Mesenchymal stem cell of Wharton's jelly (primary cell): ENCODE data around the genes SURF1, CACFD1 and MYMK.

- CAGE, long polyA plus RNA = no peak
Observed at GRCh38 chr9:133330817-133331487, 5.0 kb downstream of the SURF6 start.

DNA sequence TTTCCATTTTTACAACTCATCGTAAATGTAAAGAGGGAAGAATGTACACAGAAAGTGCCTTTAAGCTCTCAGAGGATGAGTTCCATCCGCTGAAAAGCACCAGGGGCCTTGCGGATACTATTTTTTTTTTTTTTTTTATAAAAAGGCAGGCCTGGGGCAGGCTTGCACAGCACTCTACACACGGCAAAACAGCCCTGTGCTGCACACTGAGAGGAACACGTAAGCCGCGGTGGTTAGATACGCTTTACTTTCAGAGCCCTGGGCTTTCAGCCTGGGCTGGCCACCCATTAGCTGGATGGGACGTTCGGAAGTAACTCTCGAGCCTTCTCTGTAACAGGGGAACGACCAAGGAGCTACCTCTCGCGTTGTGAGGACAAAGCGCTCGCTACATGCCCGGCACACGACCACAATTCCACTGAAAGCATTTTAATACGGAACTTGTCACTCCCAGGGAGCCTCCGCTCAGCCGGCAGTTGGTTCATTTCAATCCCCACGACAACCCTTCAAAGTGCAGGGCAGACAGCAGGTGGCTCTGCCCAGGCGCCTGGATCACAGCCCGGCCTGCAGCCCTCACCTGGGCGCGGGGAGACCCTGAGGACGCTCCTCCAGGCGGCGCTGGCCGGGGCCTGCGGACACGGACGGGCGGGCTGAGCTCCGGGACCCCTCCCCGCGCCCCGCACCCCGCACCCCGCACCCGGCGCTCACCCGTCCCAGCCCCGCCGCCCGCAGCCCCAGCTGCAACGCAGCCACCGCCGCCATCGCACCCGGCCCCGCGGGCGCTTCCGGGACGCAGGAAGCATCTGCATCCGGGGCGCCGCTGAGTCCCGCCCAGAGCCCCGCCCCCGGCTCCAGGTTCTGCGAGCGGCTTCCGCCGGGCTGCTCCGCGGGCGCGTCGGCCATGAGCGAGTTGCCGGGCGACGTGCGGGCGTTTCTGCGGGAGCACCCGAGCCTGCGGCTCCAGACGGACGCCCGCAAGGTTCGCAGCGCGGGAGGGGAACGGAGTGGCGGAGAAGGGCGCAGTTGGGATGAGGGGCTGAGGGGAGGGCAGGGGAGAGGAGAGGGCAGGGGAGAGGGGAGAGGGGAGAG lies at the start of gene SURF1:
Gene SURF1 (minus strand): TSS at position 793 of the 1,086 bp plus-strand sequence.
- CAGE, long polyA plus RNA = start-site peak on the minus strand centred at position 753 of the sequence, 86 bp wide, 2,027 and 232 reads in 2 replicates

DNA sequence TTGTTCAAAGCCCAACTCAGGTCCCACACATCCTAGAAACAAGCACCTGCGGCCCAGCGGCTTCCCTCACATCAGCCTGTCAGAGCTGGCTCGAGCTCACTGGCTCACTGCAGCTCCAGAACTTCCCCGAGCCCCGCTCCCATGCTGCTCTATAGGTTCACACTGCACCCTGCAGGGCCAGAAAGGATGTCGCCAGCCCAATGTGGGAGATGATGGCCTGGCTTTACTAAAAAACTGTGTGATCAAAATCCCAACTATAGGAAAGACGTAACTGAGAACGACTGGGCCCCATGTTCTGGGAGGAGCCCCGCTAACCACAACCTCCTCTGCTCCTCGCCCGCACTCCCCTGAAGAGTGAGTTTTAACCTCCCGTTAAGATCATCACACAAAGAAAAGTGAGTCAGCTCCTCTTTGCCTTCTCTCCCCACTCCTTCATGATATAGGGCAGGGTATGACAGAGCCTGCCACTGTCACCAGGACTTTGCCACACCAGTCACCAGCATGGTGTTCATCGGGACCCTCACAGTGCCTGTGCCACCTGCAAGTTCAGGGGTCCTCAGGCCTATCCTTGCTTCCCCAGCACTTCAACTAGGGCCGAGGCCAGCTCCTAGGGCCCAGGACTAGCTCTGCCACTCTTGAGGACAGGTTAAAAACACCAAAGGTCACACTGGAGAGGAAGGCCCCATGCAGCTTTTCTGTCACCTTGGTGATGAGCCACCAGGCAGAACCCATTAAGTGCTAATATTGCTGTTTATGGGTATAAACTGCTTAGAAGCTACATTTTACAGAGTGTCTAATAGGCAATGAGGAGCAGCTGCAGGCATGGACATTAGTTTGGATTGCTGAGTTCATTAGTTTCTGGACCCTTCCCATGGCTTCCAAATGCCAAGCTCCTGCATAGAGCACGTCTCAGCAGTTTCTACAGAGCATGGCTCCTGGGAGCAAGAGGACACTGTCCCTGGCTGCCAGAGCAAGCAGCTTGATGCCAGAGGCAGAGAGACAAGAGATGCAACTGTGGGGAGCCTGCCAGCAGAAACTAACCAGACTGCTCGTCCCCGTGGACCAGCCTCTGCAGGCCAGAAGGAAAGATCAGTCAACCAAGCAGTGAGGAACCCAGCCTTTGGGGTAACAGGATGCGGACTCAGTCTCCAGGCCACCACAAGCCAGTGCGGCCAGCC lies 4.2 kb downstream of the SURF4 start:
- CAGE, long polyA plus RNA = no peak

DNA sequence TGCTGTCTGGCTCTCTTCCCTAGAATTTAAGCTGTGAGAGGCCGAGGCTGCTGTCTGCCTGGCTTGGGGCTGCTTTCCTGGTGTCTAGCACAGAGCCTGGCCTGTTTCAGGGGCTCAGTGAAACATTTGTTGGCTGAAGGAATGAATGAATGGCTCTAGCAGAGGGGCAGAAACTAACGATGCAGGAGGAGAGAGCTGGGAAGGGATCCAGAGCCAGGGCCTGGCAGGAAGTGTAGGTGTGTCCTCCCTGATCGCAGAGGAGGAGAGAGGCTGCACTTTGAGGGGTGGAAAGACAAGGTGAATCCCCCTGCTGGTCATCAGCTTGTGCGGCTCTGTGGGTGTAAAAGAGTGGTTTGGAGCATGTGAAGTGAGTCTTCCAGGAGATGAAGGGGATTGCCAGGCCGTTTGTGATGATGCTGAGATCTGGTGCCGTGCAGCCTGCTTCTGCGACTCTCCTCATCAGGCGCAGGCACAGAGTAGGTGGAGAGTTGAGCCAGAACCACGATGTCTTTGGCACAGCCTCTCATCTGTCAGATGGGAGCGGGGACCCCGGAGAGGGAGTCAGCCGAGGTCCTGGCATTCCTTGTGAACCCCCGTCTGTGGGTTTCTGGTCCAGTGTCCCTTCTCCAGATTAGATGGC lies 544 bp upstream of the ADAMTS13 start:
- CAGE, long polyA plus RNA = no peak

DNA sequence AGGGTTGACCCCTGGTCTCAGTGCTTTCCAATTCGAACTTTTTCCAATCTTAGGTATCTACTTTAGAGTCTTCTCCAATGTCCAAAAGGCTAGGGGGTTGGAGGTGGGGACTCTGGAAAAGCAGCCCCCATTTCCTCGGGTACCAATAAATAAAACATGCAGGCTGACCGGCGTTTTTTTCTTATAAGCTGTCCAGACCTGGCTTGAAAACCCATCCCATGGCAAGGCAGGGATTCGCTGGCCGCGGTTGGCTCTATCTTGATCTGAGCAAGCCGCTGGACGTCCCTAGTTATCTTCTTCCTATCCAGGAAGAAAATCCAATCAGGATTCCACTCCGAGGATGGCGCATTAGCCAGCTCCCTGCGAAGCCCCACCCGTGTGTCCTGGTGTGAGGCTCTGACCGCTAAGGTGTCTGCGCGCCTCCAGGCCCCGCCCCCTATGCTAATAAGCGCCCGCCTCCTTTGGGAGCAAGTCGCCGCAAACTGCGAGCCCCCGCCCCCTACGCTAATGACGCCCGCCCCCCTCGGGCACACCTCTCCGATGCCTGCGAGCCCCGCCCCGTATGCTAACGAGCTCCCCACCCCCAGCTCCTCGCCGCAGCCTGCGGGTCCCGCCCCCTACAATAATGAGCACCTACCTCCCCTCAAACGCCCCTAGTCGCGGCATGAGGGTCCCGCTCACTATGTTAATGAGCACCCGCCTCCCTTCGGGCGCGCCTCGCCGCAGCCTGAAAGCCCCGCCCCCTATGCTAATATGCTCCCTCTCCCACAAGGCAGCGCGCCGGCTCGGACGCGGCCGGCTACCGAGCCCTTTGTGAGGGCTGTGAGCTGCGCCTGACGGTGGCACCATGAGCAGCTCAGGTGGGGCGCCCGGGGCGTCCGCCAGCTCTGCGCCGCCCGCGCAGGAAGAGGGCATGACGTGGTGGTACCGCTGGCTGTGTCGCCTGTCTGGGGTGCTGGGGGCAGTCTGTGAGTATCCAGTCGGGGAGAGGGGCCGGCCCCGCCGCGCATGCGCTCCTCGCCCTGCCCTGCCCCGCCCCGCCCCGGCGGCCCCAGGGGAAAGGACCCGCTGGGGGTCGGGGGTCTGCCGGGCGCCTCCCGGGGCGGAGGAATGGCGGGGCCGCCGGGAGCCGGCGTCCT lies at the start of gene CACFD1:
Gene CACFD1 (plus strand): TSS at position 759 of the 1,139 bp plus-strand sequence.
- CAGE, long polyA plus RNA = no peak

- CAGE, long polyA plus RNA = no peak
Observed at GRCh38 chr9:133478292-133478897, 504 bp downstream of the SLC2A6 start.

DNA sequence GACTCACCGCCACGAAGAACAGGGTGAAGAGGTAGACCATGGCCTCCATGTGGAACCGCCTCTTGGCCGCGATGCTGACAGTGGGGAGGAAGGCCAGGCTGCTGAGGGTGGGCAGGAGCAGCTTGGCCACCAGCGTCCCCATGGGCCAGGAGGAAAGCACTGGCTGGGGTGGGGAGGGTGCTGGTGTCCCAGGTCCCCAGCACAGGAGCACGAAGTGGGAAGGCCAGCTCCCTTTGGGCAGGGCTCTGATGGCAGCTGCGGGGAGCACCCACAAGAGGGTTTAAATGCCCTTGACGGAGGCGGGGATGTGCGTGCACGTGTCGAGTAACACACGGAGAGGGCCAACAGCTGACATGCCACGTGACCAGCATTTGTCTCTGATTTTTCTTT lies at the start of gene MYMK:
Gene MYMK (minus strand): TSS at position 257 of the 390 bp plus-strand sequence.
- CAGE, long polyA plus RNA = no peak

- CAGE, long polyA plus RNA = no peak
Observed at GRCh38 chr9:133585906-133586418, 23.2 kb downstream of the FAM163B start.

- CAGE, long polyA plus RNA = no peak
Observed at GRCh38 chr9:133588293-133588653, 20.9 kb downstream of the FAM163B start.

GRCh38 chr9:133739818-133740361 lies 1.7 kb upstream of the SARDH start:
- CAGE, long polyA plus RNA = no peak

- CAGE, long polyA plus RNA = no peak
Observed at GRCh38 chr9:133877344-133877770, 114.8 kb downstream of the VAV2 start.

DNA sequence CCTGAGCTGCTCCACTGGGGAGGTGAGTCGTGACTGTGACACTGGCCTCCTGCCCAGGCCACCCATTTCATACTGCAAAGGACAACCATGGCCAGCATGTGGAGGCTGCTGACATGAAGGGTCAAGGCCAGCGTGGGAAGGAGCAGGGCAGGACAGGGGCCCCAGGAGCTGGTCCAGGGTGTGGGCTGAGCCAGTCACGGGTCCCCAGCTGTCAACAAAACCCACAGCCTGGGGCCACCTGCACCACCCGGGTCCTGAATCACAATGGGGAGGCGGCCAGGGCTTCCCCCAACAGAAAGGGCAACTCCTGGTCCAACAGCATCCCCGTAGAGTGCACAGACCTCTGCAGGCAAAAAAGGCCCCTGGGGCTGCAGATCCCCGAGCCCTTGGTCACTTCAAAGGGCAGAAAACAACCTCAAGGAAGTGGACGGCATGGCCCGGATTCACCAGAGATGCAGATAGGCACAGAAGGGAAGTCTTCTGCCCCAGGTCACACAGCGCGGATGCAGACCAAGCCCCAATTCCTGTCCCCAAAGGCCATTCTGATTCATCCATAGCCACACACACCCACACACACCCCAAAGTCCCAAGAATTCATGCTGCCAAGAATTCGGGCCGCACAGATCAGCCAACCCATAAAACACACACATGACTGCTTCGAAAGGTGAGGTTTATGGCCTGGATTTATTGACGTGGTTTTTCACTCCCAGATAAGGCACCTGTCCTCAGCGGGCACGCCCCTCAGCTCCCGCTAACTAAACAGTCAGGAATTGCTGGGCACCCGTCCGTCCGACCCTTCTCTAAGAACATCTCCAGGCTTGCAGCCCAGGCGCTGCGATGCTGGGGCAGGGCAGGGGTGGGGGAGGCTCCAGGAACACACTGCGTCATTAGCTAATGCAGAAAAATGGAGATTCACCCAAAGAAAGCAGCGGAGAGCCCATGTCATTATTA lies 20.3 kb downstream of the VAV2 start:
- CAGE, long polyA plus RNA = no peak

DNA sequence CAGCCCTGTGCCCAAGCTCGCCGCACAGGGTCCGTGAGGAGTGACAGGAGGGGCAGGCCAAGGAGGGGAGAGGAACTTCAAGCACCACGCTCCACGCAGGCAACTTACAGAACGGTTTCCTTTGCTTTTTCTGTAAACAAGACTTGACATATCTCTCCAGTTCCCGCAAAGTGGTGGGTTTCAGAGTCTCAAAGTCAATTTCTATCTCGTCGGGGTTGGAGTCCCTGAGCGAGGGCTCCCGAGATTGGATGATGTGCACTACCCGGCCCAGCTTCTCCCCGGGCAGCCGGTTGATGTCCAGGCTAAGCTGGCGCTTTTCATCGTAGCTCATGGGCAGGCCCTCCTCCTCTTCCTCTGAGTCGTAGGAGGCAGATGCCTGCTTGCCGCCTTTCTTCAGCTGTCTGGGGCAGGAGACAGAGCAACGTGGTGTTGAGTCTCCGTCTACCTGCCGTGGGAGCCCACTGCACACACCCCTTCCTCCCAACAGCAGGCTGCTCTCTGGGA lies 10.7 kb downstream of the BRD3OS start:
- CAGE, long polyA plus RNA = no peak

DNA sequence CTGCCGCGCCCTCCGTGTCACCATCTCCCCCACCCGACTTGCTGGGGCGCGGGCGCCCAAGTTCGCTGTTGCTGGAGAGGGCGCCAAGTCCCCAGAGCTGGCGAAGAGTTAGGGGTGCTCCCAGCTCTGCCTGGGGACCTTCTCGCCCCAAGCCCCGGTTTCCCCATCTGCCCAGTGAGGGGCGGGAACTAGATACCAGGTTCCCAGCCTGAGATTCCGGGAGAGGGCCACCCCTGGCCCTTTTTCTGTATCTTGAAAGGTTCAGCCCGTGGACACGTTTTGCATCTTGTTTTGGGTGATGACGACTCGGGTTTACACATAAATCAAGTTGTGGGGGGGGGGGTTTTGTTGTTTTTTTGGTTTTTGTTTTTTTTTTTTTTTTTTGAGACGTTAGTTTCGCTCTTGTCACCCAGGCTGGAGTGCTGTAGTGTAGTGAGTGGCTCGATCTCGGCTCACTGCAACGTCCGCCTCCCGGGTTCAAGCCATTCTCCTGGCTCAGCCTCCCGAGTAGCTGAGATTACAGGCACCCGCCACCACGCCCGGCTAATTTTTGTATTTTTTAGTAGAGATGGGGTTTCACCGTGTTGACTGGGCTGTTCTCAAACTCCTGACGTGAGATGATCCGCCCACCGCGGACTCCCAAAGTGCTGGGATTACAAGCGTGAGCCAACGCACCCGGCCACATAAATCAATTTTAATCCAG lies 940 bp upstream of the BRD3 start:
- CAGE, long polyA plus RNA = no peak

- CAGE, long polyA plus RNA = no peak
Observed at GRCh38 chr9:134163233-134164195, 27.6 kb downstream of the WDR5 start.

GRCh38 chr9:134169488-134170270 lies 33.8 kb downstream of the WDR5 start:
- CAGE, long polyA plus RNA = no peak

- CAGE, long polyA plus RNA = no peak
Observed at GRCh38 chr9:134216342-134216920, 80.5 kb downstream of the WDR5 start.

- CAGE, long polyA plus RNA = no peak
Observed at GRCh38 chr9:134313549-134313920, 12.7 kb upstream of the RXRA start.

- CAGE, long polyA plus RNA = no peak
Observed at GRCh38 chr9:134335649-134336344, 9.5 kb downstream of the RXRA start.

DNA sequence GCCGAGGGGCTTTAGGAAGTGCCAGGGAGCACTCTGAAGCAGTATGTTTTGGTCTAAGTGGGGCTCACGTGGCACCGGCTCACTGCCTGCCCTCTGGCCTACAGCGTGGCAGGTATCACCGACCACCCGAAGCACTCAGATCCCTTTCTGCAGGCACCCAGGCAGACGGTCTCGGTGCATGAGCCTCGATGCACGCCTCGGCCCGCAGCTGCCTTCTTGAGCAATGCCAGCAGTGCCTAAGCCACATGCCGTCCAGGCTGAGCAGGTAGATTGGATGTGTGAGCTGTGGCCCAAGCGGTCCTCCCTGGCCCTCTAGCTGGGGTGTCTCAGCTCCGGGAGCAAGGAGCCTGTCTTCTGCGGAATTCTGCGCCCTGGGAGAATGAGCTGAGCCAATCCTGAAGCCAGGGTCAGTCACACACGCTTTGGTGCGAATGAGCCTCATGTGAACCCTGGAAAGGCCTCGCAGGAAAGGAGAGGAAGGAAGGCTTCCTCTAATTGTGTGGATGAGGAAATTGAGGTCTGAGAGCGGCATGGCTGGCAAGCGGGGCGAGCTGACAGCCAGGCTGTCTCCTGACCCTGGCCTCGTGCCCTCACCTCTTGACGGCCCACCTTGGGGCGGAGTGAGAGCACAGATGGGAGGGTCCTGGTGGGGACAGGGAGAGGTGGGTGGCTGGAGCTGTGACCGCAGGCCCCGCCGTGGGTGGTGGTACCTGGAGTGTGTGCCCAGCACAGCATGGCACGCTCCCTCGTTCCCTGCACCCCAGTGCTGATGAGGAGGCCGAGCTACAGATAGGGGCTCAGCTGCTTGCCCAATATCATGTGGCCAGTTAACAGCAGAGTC lies 14.4 kb downstream of the RXRA start:
- CAGE, long polyA plus RNA = no peak